Tibial artery (tissue), 1 donor: ENCODE results near the gene PRRT3.

DNA sequence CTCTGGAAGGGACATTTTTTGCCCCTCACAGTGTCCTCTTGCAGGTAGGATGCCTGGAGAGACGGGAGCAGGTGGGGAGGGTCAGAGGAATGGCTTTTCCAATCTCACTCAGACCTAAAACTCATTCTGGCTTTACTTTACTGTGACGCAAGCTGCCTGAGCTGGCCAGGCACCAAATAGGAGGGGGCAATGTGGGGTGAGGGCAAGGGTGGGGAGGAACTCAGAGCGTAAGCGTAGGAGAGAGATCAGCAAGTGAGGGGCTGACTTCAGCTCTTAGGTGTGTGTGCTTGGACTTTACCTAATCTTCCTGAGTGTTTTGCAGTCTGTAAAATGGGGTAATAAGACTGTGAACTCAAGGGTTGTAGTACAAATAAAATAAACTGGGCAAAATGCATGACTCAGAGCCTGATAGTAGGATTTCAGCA lies 3.8 kb upstream of the IL17RE start:
- PRO-cap = no peak

DNA sequence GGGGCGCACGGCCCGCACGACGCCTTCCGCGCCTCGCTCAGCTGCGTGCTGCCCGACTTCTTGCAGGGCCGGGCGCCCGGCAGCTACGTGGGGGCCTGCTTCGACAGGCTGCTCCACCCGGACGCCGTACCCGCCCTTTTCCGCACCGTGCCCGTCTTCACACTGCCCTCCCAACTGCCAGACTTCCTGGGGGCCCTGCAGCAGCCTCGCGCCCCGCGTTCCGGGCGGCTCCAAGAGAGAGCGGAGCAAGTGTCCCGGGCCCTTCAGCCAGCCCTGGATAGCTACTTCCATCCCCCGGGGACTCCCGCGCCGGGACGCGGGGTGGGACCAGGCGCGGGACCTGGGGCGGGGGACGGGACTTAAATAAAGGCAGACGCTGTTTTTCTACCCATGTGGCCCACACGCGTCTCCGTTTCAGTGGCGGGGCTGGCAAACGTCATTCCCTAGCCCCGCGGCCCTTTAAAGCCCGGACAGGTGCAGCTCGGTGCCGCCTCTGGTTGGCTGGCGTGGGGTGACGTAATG lies 342 bp upstream of the CRELD1 start:
- PRO-cap = bidirectional peak, plus-strand start outside the sequence, minus-strand start at position 461 of the sequence

GRCh38 chr3:9951481-9952799 lies at the start of gene PRRT3:
Gene PRRT3 (minus strand): TSS chr3:9952408.
- PRO-cap = unidirectional peak, minus-strand start at chr3:9952394

- PRO-cap = no peak
These were observed 18.4 kb upstream of the EMC3 start for GRCh38 chr3:10004708-10005848.

GRCh38 chr3:10142633-10143255 lies 1.2 kb downstream of the VHL start:
- PRO-cap = no peak

- PRO-cap = no peak
These were observed 9.4 kb upstream of the IRAK2 start for GRCh38 chr3:10155123-10155846.

DNA sequence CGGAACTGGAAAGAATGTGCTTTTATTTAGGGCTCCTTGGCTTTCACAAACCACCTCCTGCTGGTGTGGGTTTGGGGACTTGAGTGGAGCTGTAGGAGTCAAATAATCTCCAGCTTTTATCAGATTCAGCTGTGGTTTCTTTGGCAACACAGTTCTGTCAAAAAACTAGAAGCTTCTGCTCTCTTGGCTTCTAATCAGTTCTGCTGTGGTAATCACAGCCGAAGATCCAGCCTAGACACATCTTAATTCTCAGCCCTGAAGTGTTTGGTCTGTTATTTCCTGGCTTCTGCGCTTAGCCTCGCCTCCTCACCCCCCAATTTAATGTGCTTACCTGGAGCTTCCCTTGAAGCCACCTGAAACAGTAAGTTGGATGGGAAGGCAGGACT lies 21.4 kb downstream of the IRAK2 start:
- PRO-cap = no peak

DNA sequence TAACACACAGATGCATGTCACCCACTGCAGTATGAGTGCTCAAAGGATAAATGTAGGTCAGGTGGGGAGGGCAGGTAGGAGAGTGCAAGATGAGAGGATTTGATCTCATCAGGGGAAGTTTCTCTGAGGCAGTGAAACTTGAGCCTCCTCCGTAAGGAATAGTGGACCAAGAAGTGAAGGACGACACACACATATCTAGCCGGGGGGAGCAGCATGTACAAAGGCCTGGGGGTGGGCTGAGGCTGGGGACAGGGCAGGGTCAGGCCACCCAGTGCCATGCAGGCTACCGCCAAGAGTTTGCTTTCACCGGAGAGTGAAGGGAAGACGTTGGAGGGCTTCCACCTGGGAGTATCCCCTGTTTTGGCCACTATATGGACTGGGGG lies 24.4 kb downstream of the IRAK2 start:
- PRO-cap = no peak

DNA sequence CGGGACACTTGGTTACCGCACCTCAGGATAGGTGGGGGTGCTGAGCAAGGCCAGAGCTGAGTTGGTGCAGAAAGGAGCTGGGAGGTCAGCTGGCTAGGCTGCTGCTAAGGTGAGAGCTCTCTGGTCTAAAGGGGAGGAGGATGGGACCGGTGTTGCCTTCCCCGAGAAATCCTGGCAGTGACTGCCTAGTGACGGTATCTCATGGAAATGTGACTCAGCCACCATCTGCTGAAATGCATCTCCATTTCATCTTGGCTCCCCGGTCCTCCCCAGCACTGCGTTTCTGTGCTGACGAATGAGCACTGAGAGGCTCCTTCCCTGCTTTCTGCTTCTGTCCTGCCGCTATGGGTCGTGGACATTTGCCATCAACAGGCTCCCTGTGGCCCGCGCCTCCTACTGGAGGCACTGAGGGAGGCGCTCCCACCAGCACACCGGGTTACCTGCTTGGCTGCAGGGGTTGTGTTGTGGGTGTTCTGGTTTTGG lies 13.5 kb upstream of the SEC13 start:
- PRO-cap = no peak

DNA sequence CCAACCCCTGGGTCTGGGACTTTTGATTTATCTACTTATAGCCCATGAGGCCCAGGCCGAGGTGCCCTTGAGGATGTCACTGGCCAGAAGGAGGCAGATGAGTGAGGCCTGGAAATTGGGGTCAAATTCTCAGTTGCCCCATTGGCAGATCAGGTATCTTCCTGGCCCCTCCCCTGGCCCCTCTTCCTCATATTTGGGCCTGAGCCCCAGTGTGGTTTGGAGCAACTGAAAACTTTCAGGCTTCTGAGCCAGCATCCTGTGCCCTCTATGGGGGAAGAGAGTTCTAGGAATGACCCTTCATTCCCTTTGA lies 70.7 kb downstream of the ATP2B2 start:
- PRO-cap = no peak

GRCh38 chr3:10463965-10464489 lies 41.4 kb downstream of the ATP2B2 start:
- PRO-cap = no peak

- PRO-cap = no peak
These were observed 57.2 kb upstream of the SLC6A11 start for GRCh38 chr3:10758606-10759365.

- PRO-cap = no peak
These were observed 44.9 kb downstream of the SLC6A1 start for GRCh38 chr3:11037145-11038182.

DNA sequence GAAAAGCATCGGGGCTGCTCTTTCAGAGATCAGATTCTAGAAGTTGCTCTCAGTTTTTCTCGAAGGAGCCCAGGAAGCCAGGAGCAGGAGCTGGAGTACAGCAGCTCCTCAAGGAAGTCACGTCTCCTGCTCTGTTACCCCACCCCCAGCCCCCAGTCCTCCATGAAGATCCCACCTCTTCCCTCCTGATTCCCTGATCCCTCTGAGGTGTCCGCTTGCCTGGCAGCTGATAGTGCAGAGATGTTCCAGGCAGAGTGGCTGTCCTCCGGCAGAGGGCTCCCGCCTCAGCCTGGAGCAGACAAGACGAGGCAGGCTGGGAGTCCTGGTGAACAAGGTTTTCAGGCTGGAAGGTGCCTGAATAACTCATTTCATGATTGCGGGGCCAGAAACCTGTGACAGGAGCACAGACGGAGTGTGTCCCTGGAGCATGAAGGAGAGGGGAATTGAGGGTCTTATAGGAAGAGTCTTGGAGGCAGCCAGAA lies 1.1 kb downstream of the HRH1 start:
- PRO-cap = unidirectional peak, minus-strand start at position 128 of the sequence; unidirectional peak, minus-strand start at position 228 of the sequence; unidirectional peak, minus-strand start at position 256 of the sequence

DNA sequence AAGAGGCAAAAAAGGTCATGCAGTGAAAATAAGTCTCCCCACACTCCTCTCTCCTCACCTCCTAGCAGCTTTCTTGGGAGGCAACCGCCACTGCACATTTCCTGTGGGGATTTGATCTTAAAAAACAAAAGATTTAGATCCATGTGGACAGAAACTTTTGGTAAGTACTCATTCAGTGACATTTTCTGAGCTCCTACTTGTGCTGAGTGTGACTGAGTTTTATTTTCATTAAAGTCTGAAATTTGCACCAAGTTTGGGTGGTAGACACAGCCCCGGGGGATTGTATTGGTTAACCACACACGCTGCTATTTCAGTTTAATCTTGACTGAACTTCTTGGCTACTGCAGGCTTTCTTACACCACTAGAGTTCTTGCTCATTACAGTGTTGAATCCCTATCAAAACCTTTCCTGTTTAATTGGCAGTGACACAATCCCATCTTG lies 16.4 kb downstream of the ATG7 start:
- PRO-cap = no peak

DNA sequence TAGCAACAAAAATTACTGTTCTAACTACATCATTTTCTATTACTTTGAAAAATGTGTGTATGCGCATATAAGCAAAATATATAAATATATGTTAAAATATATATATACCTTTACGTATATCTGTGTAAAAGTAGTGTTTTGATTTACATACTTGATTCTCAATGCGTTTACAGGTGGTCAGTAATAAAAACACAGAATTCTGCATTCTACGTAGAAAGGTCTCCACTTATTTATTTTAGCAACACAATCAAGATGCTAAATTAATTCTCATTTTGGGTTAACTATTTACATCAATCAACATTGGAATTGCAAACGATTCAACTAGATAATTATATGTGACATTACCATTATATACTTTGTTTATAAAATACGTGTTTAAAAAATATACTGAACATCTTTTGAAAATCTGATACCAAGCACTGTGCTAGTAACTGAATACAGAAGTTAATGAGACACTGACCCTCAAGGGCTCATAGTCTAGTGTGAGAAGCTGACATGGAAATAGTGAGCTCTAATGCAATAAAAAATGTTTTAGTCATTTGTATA lies 158.1 kb downstream of the ATG7 start:
- PRO-cap = no peak

- PRO-cap = no peak
These were observed 164.9 kb downstream of the ATG7 start for GRCh38 chr3:11437159-11437527.

GRCh38 chr3:11481956-11482367 lies 161.8 kb downstream of the VGLL4 start:
- PRO-cap = no peak

DNA sequence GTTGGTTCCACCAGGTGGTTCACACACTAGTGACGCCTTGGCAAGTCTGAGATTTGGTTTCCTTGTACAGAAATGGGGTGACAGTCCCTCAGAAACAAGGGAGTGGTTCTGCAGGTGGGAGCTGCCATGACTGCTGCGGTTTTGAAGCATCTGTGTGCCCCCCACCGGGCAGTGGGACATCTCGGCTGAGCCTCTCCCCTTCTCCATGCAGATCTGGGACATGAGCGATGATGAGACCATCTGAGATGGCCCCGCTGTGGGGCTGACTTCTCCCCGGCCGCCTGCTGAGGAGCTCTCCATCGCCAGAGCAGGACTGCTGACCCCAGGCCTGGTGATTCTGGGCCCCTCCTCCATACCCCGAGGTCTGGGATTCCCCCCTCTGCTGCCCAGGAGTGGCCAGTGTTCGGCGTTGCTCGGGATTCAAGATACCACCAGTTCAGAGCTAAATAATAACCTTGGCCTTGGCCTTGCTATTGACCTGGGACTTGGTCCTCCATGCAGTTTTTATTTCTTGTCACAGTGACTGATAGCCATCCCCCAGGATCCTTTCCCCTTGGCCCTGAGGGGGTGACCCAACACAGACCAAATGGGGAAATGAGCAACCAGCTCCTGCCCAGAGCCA lies 89.0 kb downstream of the VGLL4 start:
- PRO-cap = no peak

- PRO-cap = no peak
These were observed 39.6 kb downstream of the VGLL4 start for GRCh38 chr3:11604111-11604569.